ENCODE measurements around the genes OPTC and ZBED6.

GRCh38 chr1:203287048-203287878 lies 18.1 kb upstream of the BTG2 start:
- RRBS = no CpG with 5 or more reads among the region's 10 CpGs

GRCh38 chr1:203304501-203304750 lies 893 bp upstream of the BTG2 start:
- RRBS = no CpG with 5 or more reads among the region's 8 CpGs

DNA sequence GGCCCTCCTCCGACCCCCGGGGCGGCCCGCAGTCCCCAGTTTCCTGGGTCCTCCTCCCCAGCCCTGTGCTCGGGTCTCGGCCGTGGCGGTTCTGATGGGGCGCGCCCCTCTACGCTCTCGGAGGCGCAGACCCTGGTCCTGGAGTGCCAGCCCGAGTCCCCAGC lies 427 bp downstream of the BTG2 start:
- RRBS = 4% methylated on average over 2 of the region's 14 CpGs

GRCh38 chr1:203306028-203306970 lies 980 bp downstream of the BTG2 start:
- RRBS = 3% methylated on average over 6 of the region's 26 CpGs

- RRBS = no CpG with 5 or more reads among the region's 7 CpGs
Observed at GRCh38 chr1:203316303-203317175, 11.2 kb downstream of the BTG2 start.

- RRBS = no CpG with 5 or more reads among the region's 20 CpGs
Observed at GRCh38 chr1:203324942-203326077, 20.0 kb downstream of the BTG2 start.

GRCh38 chr1:203428260-203429553 lies 46.9 kb upstream of the PRELP start:
- RRBS = no CpG with 5 or more reads among the region's 17 CpGs

- RRBS = no CpG with 5 or more reads among the region's 11 CpGs
Observed at GRCh38 chr1:203480025-203481305, 4.9 kb downstream of the PRELP start.

DNA sequence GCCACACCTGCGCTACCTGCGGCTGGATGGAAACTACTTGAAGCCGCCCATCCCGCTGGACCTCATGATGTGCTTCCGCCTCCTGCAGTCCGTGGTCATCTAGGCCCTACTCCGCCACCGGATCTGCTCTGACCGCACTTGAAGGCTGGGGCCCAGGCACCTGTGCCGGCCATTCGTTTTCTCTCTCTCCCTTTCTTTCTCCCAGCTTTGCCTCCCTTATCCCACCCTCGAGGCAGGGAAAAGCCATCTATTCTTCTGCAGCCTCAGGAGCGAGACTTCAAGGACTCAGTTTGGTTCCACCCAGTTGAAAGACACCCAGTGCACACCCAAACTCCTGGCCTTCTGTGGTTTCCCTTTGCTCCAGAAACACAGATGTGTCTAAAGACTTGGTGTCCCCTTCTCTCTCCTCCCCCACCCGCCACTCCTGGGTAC lies 7.2 kb upstream of the OPTC start:
- RRBS = 96% methylated on average over 3 of the region's 14 CpGs

- RRBS = no CpG with 5 or more reads among the region's 5 CpGs
Observed at GRCh38 chr1:203493913-203494288, at the start of gene OPTC. Gene OPTC, plus strand, starts transcription at chr1:203494153.

GRCh38 chr1:203514033-203514554 lies 20.1 kb downstream of the OPTC start:
- RRBS = no CpG with 5 or more reads among the region's 13 CpGs

DNA sequence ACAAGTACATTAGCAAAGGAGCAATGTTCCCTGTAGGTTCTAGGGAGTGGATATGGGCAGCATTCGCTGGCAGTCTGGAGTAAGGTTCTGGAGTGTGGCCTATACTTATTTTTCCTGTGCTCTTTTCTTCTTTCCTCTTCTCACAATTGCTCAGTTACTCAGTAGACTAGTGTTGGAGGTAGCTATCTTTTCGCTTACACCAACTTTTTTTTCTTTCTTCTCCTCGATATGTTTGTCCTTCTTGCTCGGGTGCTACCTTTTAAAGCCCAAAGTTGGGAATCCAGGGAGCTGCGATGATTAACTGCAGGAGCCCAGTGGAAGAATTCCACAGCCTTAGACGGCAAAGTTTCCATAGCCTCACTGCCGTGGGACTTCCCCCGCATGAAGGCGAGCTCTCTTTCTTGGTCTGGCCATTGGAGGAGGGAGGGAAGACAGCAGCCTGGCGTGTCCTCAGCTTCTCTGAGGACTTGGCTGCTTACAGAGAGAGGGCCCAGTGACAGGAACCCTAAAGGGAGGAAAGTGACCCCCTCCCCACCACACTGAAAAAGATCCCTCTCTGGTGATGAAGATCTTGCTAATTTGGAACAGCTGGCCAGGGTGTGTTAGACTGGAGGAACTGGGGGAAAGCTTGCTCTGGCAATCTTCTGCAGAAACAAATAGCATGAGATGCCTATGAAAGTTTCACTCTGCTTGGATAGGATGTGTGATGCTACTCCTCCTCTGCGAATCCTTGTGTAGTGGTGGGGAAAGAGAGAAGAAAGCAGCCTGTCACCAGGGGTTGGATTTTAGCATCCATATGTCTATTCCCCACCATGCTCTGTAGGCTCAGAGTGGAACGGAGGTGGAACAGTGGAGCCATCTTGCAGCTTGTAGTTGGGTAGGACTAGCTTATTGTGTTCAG lies 41.0 kb downstream of the ATP2B4 start:
- RRBS = no CpG with 5 or more reads among the region's 12 CpGs

- RRBS = 3% methylated on average over 12 of the region's 30 CpGs
Observed at GRCh38 chr1:203795285-203795784, at the start of gene ZBED6. Gene ZBED6, plus strand, starts transcription at chr1:203795623.

DNA sequence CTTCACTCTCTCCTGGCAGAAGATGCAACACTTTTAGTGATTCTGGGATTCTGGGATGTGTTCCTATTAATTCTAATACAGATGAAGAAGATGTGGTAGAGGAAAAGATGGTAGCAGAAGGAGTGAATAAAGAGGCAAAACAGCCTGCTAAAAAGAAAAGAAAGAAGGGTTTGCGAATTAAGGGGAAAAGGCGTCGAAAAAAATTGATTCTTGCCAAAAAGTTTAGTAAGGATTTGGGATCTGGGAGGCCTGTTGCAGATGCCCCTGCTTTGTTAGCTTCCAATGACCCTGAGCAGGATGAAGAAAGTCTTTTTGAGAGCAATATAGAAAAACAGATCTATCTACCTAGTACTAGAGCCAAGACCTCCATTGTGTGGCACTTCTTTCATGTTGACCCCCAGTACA lies 2.1 kb downstream of the ZBED6 start:
- RRBS = no CpG with 5 or more reads among the region's 3 CpGs

- RRBS = no CpG with 5 or more reads among the region's 4 CpGs
Observed at GRCh38 chr1:203801327-203802154, 6.1 kb downstream of the ZBED6 start.

- RRBS = 16% methylated on average over 3 of the region's 75 CpGs
Observed at GRCh38 chr1:204074167-204075157, 1.5 kb downstream of the SOX13 start.

DNA sequence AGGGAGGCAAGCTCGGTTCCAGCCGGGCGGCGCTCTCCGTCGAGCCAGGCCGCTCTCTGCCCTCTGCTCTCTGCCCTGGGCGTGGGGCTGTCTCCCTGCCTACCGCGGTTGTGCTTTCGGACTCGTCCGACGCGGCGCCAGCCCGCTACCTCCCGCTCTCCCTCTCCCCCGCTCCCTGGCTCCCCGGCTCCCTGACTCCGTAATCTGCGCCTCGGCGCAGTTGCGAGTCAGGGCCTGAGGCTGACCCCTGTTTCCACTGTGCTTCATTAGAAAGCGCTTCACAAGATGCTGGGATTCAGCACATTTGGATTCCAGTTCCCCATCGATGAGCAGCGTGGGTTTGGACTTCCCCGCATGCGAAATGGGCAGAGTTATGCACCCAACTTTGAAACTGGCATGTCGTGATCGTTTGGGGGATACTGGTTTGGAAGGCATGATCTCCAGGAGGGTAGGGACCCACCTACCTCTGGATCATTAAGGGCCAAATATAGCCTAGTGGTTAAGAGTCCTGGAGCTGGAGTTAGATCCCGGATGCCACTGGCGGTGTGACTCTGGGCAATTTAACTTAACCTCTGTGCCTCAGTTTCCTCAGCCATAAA lies 2.3 kb downstream of the SOX13 start:
- RRBS = 14% methylated on average over 2 of the region's 34 CpGs

GRCh38 chr1:204088531-204089515 lies 15.9 kb downstream of the SOX13 start:
- RRBS = no CpG with 5 or more reads among the region's 18 CpGs

DNA sequence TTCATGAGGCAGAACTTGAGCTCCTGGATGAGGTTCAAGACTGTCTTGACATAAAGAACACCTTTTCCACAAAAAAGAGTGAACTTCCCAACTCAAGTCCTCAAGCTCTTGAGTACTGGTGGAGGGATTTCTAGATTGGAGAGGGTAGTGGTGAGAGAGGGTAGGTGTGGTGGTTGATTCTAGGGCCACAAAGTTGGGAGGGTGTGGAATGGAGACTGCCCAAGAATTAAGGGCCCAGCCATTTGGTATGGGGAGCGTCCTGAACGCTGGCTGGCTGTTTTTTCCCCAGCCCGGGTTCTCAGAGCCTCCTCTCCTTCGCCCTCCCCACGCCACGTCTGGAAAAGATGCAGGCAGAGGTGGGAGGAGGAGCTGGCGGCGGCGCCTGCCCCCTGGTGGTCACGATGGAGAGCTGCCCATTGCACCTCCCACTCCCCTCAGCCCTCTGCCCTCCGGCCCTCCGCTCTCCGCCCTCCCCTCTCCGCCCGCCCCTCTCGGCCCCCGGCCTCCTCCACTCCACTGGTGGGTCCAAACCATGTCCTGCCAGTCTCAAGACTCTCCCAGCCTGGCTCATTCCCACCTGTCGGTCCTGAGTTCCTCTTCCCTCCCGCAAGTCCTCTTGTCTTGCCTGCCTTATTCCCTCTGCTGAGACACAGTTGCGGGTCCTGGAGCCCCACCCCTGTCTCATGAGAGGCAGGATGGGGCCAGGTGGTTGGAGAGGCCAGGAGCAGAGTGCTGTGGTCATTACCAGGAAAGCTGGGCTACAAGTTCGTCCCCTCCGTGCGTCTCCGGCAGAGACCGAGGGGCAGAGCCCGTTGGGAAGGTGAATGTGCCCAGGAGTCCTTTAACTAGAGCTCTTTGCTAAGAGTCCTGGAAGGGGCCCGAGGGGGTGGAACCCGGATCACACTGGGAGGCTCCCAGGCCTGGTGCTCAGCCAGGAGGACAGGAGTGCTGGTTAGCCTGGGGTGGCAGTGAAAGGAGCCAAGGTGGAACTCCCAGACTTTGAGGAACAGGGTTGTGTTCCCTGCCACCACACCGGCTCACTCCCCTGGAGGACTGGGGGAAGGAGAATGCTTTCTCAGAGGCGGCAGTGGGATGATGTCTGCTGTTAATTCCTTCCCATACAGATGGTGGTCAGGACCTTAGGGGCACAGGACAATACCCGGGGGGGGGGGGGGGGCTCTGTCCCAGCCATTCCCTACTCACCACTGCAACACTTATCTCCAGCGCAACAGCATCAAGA lies 22.6 kb downstream of the ETNK2 start:
- RRBS = 25% methylated on average over 10 of the region's 32 CpGs

DNA sequence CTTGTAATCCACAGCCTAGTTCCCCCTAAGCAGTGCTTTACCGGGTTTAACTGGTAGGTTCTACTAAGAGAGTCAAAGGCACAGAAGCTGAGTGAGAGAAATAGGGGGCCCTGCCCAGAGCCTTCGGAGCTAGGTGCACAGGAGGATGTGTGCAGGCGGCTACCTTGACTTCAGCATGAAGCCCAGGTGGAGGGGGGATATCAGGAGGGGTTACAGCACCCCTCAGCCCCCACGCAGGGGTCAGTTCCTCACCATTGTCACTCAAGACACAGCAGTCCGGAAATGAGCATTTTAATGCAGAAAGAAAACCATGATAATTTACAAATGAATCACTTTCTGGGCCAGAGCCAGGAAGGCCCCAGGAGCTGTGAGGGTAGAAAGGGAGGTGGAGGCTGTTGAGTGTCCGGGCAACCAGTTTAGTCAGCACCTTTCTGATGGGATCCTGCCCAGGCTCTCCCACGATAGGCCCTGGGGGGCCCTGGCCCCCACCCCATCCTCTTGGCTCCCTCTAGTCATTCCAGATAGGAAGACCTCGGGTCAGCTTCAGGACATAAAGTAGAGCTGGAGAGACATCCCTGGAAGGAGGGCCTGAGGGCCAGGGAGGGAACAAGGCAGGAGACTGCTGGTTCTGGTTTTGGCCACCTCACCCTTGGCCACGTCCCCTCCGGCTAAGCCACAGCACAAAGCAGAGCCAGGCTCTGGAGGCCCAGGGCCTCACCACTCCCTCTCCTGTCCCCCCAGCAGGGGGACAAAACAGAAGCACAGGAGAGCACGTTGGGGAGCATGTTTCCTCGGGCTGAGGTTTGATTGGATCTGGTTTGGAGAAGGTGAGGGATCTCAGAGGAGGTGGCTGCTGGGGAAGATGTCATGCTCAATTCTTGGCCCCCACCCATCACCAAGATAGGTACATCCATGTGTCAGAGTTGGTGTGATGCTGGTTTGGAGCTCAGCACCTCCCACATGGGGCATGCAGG lies 20.8 kb downstream of the ETNK2 start:
- RRBS = 8% methylated on average over 1 of the region's 12 CpGs

Data from GM06990 (cell line).